ENCODE data around the gene SLCO6A1.

GRCh38 chr5:96808229-96808782 is 561 bp upstream of the ERAP1 start:
- RRBS: no CpG with 5 or more reads among the region's 19 CpGs

DNA sequence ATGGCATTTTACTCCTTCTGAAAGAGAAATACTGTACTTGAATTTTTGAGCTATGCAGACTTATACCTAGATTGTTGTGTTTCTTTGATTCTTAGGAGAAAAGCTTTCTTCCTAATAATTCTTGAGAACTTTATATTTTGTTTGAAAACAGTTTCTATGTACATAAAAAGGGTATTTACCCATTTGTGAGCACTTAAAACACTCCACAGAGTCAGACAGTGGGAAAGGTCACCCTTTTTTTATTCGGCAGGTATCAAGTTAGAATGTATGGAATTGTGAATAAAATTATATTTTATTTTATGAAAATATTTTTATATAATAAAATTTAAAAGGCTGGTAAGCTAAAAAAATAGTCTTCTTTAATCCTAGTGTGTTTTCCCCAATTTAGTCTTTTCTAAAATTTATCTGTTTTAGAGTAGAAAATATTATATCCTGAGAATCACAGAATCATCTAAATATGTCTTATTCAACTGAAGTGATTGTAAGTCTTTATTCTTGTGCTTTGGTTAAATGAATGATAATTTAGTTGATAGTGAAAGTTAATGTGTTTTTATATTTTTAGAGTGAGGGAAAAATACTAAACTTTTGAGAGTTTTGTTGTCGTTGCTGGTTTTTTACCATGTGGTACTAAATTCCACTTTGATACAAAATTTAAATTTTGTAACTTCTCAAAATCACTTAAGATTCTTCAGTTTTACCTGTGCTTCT is 94.1 kb downstream of the LNPEP start:
- RRBS: no CpG with 5 or more reads among the region's 2 CpGs

DNA sequence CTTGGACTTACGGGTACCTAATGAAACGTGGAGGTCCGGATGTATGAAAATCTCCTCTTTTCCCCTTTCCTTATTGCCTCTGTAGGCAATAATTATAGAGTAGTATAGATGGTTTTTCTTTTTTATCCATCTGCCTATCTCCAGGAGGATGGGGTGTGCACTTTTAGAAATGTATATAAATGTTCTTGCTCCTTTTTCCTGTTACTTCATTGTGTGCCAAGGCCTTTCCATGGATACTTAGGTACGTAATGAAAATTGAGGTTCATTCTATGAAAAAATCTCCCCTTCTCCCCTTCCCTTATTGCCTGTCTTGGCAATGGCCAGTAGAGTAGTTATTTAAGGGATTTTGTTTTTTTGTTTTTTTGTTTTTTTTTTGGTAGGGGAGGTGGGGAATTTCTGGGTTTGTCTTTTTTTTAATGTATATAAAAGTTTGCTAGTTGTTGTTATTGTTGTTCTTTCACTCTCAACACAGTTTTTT is 98.2 kb downstream of the LNPEP start:
- RRBS: no CpG with 5 or more reads among the region's 4 CpGs

DNA sequence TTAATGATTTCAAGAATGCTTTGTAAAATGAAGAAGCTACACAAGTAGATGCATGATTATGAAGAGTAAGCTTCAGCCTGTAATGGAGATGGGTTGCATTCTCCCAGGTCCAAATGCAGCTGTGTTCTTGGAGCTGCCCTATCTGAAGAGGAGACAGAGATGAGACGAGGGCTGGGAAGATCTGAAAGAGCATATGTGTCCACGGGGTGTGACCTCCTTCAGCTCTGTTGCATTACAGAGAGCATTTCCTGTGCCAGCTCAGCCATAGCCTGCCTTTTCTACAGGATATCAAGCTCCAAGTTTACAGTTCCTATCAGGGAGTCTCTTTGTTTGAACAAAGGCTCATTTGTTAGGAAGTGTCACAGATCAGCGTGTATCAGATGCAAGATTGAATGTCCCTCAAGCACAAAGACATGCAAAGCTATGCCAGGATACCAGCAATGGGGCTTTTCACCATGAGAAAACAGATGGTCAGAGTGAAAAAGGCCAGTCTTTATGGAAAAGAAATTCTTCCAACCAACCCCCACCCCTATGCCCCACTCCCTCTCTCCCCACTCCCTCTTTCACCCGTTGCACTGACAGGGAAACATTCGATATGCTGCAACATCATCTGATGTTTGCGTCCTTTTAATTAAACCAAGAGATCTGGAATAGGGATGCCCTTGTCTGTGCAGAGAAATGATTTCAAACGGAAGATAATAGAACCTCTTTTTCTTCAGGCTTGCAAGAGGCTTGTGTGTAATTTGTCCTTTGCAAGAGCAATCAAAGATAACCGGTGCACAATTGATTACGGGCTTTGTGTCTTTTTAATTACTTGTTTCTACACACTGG is 263.2 kb upstream of the RGMB start:
- RRBS: no CpG with 5 or more reads among the region's 9 CpGs

GRCh38 chr5:98546360-98546862 is 227.1 kb upstream of the RGMB start:
- RRBS: no CpG with 5 or more reads among the region's 9 CpGs

GRCh38 chr5:98768704-98769043 is 4.8 kb upstream of the RGMB start:
- RRBS: 8% methylated on average over 7 of the region's 28 CpGs

DNA sequence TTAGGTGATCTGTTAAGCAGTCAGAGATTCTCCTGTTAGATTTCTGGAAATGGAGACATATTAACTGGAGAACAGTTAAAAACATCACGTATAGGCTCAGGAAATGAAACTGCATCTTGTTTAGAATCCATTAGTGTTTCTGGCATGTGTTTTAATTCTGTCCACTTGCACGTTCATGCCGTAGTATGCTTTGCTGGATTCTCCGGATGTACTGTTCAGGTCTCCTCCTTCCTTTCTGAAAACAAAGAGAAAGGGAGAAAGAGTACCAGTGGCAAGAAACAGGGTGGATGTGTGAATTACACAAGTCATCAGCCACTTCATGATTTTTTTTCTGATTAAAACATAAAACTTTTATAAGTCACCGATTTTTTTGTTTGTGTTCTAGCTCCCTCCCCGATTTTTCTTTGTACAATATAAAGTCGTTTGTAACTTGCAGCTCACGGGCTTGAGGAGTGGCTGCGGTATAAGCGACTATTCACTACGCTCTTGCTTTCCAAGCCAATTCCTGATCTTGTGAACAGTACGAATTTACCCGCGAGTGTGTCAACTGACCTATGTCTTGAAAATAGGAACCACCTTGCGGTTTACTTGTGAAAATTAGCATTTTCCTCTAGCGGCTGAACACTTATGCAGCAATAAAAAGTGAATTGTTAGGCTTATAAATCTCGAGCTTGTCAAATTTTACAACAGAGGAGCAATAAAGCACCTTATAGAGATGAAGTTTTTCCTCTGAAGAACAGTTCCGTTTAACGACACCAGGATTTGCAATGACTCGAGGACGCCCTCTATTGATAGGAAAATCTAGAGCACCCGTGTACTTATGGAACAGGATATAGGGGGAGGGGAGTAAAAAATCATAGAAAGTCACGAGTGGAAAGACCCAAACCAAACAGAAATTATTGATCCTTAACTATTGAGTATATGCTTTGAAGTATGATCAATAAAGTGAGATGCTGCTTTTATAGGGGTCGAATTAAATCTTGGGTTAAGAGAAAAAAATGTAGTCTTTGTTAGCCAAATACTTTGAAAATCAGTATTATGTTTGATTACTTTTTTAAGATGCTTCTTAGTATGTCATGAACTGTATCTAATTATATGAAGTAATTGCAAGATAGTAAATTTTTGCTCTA is 2.1 kb upstream of the RGMB start:
- RRBS: no CpG with 5 or more reads among the region's 24 CpGs

DNA sequence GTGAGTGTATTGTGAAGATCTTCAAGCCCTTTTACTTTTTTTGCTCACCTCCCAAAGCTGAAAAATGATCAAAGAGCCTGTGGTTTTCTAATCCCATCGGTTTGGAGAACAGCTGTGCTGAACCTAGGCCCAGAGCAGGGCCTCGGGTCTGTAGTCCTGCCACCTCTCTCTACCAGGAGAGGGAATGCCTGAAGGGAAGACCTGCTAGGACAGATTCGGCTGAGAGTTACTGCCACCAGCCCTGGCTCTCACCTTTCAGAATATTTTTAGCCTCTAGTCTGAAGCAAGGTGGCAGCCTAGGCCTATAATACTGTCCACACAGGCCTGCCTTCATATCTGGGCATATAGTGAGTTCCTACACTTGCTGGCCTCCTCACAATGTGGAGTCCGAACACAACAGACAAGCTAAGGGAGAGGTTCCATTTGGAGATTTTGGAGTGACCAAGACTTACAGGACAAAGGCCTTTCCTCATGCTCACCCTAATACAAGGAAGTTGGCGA is 13.8 kb downstream of the RGMB start:
- RRBS: no CpG with 5 or more reads among the region's 5 CpGs

DNA sequence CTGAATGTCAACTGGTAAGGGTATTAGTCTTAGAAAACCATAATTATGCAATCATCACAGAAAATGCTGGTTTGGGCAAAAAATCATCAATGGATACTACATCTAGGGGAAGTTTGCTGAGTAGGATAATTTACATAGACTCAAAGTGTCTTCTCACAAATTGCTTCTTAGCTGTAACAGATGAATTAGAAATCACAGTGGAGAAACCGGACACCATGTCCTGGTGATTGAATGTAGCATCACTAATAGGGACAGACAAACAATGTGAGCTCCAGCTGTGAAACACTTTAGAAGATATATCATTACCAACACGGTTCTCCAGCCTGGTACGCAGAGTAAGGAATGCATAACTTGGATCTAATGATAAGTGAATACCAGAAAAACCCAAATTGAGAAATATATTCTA is 17.4 kb downstream of the CHD1 start:
- RRBS: no CpG with 5 or more reads among the region's 3 CpGs

- RRBS: no CpG with 5 or more reads among the region's 1 CpG
Measured at GRCh38 chr5:98922216-98922555, 6.6 kb downstream of the CHD1 start.

GRCh38 chr5:98928588-98928821 is 302 bp downstream of the CHD1 start:
- RRBS: 7% methylated on average over 11 of the region's 25 CpGs

GRCh38 chr5:98929327-98930089 is 701 bp upstream of the CHD1 start:
- RRBS: 4% methylated on average over 19 of the region's 45 CpGs

DNA sequence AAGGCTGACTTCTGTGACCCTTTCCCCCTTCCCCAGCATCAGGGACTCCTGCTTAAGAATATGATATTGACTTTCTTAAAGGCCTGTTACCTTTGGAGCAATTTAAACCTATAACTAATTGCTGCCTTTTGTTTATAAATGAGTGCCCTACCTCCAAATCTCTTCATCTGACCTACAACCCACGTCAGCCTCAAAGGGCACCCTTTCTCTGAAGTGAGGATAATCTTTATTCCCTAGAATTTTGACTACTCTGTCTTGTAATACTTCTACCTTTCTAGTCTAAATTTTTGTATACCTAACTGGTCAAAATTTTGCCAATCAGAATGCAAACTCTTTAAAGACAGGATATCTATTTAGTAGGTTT is 837 bp downstream of the FAM174A start:
- RRBS: no CpG with 5 or more reads among the region's 1 CpG

DNA sequence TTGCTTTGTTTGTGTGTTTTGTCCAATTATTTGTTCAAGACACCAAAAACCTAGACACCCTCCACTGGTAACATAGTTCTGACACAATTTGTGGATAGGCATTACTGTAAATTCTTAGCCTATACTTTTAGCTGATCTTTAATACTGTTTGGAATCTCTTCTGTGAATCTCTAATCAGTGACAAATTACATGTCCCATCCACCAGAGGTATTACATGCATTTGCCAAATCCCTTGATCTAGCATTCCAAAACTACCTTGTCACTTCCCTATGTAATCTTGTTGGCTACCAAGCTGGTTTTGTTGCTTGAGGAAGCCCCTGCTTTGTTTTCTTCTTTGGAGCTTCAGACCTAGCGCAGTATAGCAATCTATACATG is 61.5 kb downstream of the ST8SIA4 start:
- RRBS: no CpG with 5 or more reads among the region's 1 CpG

GRCh38 chr5:102498565-102499275 is at the start of gene SLCO6A1:
Gene SLCO6A1 (minus strand): TSS chr5:102499001.
- RRBS: over 99% methylated on average over 6 of the region's 36 CpGs

DNA sequence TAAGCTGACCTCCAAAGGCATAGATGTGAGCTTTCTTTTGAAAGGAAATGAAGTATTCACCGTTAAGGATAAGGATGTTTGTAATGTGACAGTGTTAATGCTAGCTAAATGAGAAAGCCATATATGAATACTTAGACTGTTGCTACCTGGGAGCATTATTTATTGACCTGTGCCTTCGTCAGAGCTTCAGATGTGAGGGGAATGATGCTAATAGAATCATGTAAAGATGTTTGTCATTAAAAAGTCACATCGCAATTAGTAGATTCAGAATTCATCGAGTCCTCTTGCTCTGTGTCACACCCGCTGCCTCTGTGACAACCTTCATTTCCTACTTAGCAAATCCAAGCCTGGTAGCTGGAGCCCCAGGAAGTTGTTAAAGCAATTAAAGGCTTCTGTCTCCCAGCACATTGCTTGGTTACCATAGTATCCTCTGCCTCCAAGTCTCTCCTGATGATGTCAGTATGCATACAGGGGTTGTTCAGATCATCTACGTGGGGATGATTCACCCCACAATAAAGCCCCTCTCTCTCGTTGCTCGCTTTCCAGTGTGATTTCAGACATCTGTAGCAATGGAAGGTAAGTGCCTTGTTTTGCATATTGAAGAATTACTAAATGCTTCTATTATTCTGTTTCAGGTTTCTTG is 52.7 kb downstream of the PAM start:
- RRBS: no CpG with 5 or more reads among the region's 8 CpGs

DNA sequence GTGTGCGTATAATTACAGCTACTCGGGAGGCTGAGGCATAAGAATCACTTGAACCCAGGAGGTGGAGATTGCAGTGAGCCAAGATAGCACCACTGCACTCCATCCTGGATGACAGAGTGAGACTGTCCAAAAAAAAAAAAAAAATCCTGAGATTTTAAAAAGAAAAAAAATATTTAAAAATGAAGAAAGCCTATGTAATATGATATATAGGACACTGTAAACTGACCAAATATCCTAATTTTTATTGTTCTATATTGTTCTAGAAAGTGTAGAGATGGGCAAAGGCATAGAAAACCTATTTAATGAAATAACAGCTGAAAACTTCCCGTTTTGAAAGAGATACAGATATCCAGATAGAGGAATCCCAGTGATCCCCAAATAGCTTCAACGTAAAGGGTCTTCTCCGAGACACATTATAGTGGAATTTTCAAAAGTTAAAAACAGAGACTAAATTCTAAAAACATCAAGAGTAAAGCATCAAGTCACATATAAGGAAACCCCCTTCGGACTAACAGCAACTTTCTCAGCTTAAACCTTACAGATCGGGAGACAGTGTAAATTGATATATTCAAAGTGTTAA is 136.5 kb downstream of the GIN1 start:
- RRBS: no CpG with 5 or more reads among the region's 7 CpGs

- RRBS: no CpG with 5 or more reads among the region's 5 CpGs
Measured at GRCh38 chr5:103260090-103260476, 1.5 kb downstream of the MACIR start.

Measured in HL-60 (cell line).